Heart left ventricle (tissue), 7 donors: ENCODE measurements around a stretch of chr5.

GRCh38 chr5:143200682-143201442, 202.6 kb downstream of the NR3C1 start:
- PRO-cap, 6 experiments, result peak in 1 of 6 experiments; most common plus-strand start chr5:143201072 (in 1)
- RAMPAGE, long total RNA, 2 experiments, result no peak in any of the 2 experiments
- RRBS, result no CpG with 5 or more reads among the region's 3 CpGs

DNA sequence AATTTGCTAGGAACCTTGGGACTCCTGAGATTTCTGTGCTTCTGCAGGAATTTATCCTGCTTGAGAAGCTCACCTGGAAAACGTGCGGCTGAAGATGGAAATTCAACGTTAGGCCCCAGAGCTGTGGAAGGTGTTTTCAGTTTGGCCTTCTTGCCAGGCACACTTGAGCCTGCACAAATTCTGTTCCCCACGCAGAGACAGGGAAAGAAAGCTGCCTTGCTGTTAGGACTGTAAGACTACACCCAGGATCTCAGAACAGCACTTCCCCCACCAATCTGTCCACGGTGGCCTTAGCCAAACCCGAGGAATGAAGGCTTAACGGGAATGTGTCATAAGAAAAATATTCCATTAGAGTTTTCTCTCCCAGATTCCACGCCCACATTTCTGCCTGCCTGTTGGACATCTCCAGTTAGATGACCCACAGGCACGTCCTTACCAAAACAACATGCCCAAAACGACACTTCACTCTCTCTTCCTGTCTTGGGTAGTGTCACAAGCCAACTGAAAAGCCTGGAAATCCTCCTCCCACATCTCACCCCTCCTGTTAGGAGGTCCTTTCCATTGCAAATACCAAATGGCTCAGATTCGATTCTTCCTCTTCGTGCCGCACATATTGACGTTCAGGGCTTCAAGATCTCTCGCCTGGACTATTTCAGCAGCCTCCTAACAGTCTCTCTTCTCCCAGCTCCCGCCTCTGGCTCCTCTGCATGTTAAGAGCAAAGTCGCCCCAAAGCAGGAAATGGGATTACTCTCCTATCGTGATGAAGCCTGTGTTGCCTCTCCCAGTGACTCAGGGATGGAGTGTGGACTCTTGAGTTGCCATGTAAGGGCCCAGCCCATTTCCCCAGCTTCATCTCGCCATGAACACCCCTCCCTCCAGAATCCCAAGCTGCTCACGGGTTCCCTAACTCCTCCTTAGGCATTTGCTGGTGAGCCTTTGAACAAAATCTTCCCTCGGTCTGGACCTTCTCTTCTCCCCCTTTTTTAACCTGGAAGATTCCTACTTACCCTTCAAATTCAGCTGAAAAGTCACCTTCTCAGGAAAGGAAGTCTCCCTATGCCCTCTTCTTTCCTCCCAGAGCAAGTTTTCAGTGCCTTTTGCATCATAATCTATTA, 159.3 kb downstream of the NR3C1 start:
- PRO-cap, 6 experiments, result peak in 2 of 6 experiments; most common minus-strand start position 238 of the sequence (in 2)
- RAMPAGE, long total RNA, 2 experiments, result no peak in any of the 2 experiments
- RRBS, result no CpG with 5 or more reads among the region's 21 CpGs

DNA sequence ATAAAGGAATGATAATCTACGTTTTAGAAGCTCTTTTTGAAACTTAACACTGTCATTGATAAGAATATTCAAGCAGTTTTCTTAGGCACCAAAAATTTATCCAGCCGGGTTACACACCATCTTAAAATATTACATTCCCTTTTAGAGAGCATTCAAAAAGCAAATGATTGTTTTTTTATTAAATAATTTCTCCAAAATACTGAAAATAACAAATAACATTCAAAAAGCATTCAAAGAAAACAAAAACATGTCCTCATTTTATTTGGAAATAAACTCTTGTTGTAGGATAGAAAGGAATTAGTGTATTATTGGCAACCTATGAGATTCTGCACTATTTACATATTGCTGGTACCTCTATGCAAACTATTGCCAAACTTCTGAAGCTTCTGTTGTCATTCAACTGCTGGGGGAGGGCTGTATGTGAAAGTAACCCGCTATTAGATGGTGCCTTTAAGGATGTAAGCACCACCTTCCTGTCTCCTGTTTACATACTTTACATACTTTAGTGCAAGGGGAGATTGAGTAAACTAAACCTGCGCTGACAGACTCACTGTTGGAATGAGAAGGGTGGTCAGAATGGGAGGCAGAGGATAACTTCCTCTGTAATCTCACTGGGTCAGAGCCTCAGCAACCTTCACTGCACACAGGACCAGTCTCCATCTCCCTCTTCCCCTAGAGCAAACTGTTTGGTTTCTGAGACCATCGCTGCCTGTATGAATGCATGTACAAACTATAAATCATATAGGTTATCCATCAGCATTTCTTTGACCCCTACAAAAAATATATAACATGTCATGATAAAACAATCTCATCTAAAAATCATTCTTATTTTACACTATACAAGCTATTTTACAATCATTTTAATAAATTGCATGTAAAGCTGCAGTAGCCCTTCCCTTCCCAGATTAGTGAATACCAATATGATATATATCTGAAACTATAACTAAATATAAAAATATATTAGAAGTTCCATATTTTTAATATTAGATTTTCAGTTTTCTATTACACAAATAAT, 123.8 kb downstream of the NR3C1 start:
- PRO-cap, 6 experiments, result no peak in any of the 6 experiments
- RAMPAGE, long total RNA, 2 experiments, result no peak in any of the 2 experiments
- RRBS, result no CpG with 5 or more reads among the region's 5 CpGs

DNA sequence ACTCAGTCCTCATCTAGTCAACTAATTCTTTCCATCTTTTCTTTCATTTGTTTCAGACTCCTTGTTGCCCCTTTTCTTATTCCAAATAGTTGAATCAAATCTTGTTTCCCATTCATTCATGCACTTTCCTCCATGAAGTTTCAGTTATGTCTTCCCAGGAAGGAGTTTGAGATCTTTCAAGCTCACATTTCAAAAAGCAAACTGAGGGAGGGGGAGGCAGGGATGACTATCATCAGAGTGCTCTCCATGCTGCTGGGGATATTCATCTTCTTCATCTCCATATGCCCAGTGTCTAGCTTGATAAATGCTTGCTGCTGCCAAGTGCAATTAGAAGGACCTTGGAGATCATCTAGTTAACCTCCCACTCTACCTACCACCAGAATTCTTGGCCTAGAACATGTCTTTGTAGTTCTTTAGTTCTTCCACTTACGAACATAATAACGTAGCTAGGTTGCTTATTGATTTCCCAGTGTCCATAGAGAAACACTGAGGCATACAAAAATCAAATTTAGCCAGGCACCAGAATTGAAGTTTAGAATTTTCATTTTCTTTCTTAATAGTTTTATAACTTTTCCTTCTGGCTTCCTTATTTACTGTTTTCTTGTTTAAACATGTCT, 14.4 kb downstream of the NR3C1 start:
- PRO-cap, 6 experiments, result no peak in any of the 6 experiments
- RAMPAGE, long total RNA, 2 experiments, result no peak in any of the 2 experiments
- RRBS, result no CpG with 5 or more reads among the region's 2 CpGs

DNA sequence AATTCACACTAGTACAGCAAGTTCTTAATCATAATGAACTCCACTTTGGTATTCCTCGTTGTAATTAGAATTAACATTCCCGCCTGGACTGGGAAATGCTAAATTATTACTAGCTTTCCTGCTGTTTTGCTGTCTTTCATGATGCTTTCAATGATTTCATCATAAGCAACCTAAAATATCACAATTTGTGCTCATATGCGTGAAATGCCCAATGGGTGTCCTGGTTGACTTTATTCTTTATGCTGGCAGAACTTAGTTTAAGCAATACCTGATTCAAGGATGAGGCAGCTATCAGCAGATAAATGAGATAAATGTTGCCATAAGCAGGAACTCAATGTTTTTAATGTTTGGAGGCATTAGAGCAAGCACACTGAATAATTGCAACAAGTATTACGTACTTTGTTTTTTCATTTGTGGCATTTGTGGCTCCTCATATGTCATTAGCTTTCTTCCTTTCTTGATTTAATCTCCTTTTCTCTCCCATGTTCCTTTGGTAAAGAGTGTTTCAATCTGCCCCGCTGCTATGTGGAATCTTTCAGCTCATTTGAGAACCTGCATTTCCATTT, 6.3 kb upstream of the NR3C1 start:
- PRO-cap, 6 experiments, result no peak in any of the 6 experiments
- RAMPAGE, long total RNA, 2 experiments, result no peak in any of the 2 experiments
- RRBS, result no CpG with 5 or more reads among the region's 5 CpGs

DNA sequence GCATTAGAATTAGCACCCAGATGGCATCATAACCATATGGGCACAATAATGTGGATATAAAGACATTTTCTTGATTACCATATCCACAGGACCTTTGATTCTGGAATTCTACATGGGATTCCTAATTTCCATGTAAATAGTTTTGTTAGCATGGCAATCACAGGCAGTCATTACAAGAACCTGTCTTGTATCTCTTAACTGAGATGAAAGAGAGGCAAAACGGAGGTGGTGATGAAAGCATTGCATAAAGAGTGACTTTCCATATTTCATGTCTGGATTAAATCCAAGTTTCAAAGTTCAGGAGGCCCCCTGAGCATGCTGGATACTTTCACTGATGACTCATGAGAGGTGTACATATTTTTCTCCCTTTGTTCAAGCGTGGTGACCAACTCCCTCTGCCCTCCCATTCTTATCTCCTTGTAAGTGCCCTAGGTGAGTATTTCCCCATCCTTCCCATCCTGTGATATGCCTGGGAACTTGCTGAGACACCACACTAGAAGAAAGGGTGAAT, 192.7 kb upstream of the NR3C1 start:
- PRO-cap, 6 experiments, result no peak in any of the 6 experiments
- RAMPAGE, long total RNA, 2 experiments, result no peak in any of the 2 experiments
- RRBS, result no CpG with 5 or more reads among the region's 2 CpGs

GRCh38 chr5:145646047-145647063, 188.8 kb downstream of the PRELID2 start:
- PRO-cap, 6 experiments, result no peak in any of the 6 experiments
- RAMPAGE, long total RNA, 2 experiments, result no peak in any of the 2 experiments
- RRBS, result no CpG with 5 or more reads among the region's 13 CpGs

DNA sequence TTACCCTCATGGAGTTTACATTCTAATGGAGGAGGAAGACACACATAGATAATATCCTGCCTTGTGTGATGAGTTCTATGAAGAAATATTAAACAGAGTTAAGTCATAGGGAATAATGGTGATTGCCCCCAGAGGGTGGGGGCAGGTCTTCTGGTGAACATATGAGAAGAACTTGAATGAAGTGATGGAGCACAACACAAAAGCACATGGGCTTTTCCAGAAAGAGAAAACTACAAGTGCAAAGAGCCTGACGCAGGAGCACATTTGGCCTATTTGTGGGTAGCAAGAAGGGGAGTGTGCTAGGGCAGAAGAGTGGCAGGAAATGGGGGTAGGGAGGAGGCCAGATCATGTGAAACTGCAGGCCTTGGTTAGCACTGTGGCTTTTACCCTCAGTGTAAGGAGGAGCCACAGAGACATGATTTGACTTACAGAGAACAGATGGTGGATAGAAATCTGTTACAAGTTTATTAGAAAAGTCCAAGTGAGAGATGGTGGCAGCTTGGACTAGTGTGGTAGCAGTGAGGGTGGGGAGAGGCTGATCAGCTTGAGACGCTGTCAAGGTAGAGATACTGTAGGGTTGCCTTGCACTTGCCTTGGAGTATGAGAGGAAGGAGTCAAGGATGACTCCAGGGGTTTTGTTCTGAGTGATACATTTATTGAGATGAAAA, 126.8 kb downstream of the PPP2R2B start:
- PRO-cap, 6 experiments, result no peak in any of the 6 experiments
- RAMPAGE, long total RNA, 2 experiments, result no peak in any of the 2 experiments
- RRBS, result no CpG with 5 or more reads among the region's 2 CpGs

- PRO-cap, 6 experiments, result no peak in any of the 6 experiments
- RAMPAGE, long total RNA, 2 experiments, result no peak in any of the 2 experiments
- RRBS, result no CpG with 5 or more reads among the region's 6 CpGs
These were observed 22.5 kb upstream of the JAKMIP2 start for GRCh38 chr5:147804930-147805532.

GRCh38 chr5:147963858-147964853, 57.8 kb upstream of the C5orf46 start:
- PRO-cap, 6 experiments, result peak in 3 of 6 experiments; most common plus-strand start chr5:147964605 (in 3); most common minus-strand start chr5:147964437 (in 2)
- RAMPAGE, long total RNA, 2 experiments, result no peak in any of the 2 experiments
- RRBS, result no CpG with 5 or more reads among the region's 4 CpGs

- PRO-cap, 6 experiments, result no peak in any of the 6 experiments
- RAMPAGE, long total RNA, 2 experiments, result no peak in any of the 2 experiments
- RRBS, result no CpG with 5 or more reads among the region's 3 CpGs
These were observed 52.1 kb upstream of the SPINK14 start for GRCh38 chr5:148116129-148116693.

GRCh38 chr5:148319846-148320994, 8.0 kb downstream of the SPINK7 start:
- PRO-cap, 6 experiments, result peak in 2 of 6 experiments; most common plus-strand start chr5:148320581 (in 1); most common minus-strand start chr5:148320365 (in 2)
- RAMPAGE, long total RNA, 2 experiments, result no peak in any of the 2 experiments
- RRBS, result no CpG with 5 or more reads among the region's 42 CpGs

GRCh38 chr5:148385212-148386134, 1.7 kb downstream of the FBXO38 start:
- PRO-cap, 6 experiments, result no peak in any of the 6 experiments
- RAMPAGE, long total RNA, 2 experiments, result no peak in any of the 2 experiments
- RRBS, result no CpG with 5 or more reads among the region's 3 CpGs

DNA sequence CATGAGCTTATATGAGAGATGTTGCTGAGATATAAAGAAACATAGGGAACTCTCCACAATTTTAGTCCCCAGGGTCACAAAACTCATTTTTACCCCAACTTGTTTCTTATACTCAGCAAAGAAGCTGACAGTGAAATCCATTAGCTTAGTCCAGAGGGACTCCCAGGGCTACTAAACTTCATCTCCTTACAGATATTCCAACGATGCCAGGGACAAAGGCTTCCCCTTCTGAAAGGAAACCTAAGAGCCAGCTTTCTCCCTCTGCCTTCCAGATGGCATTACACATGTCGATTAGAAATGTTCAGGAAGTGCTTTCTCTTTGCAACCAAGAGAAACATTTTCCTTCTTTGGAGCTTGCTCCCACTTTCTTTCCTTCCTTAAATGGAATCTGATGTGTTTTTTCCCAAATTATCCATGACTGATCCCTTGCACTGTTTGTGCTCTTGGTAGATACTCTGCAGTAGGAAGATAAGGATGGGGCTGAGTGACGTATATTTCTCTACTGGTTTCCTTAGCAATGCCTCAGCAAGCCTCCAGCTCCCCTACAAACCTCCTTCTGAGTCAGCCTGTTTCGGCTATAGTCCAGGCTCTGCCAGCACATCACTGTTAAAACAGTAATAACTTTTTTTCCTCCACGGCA, 42.9 kb upstream of the HTR4 start:
- PRO-cap, 6 experiments, result peak in 2 of 6 experiments; most common minus-strand start position 293 of the sequence (in 1)
- RAMPAGE, long total RNA, 2 experiments, result no peak in any of the 2 experiments
- RRBS, result no CpG with 5 or more reads among the region's 5 CpGs

DNA sequence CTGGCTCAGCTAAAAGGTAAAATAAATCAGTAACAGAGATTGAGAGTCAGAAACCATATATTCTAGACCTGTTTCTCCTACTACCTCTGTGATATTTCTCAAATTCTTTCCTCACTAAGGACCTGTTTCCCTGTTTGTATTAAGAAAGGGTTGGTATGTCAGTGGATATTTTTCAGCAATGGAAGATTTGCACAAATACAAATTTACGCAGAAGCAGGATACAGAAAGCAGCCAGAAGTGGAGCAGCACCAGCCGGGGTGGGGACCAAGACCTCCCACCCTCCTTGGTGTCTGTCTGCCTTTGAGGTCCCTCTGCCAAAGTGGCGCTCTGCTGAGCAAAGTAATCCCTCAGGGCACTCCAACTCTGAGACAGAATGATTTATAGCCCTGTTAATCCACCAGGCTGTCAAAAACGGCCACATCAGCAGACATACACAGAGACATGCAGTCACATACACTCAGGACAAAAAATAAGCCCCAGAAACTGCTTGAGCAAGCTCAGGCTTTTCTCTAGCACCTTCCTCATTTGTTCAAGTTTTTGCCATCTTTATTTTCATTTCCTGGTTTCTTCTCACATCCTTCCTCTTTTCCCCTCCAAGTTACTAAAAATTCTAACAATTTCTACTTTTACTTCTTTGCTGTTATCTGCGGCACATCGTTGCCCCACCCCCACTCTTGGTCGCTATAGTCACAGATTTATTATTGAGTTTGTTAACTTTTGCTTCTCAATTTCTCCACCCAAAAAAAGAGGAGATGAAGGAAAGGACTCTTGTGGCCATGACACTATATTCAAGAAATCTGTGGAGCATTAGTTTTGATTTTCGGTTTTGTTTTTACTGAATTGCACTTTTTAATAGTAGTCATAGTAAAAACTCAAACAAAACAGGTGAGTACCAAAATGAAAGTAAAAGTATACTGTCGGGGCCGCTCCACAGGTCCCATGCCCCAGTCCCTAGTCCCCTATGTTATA, 17.5 kb upstream of the ADRB2 start:
- PRO-cap, 6 experiments, result no peak in any of the 6 experiments
- RAMPAGE, long total RNA, 2 experiments, result no peak in any of the 2 experiments
- RRBS, result no CpG with 5 or more reads among the region's 10 CpGs

DNA sequence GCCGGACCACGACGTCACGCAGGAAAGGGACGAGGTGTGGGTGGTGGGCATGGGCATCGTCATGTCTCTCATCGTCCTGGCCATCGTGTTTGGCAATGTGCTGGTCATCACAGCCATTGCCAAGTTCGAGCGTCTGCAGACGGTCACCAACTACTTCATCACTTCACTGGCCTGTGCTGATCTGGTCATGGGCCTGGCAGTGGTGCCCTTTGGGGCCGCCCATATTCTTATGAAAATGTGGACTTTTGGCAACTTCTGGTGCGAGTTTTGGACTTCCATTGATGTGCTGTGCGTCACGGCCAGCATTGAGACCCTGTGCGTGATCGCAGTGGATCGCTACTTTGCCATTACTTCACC, 455 bp downstream of the ADRB2 start:
- PRO-cap, 6 experiments, result peak in 2 of 6 experiments; most common plus-strand start position 116 of the sequence (in 2)
- RAMPAGE, long total RNA, 2 experiments, result no peak in any of the 2 experiments
- RRBS, result 6% methylated on average over 1 of the region's 18 CpGs

DNA sequence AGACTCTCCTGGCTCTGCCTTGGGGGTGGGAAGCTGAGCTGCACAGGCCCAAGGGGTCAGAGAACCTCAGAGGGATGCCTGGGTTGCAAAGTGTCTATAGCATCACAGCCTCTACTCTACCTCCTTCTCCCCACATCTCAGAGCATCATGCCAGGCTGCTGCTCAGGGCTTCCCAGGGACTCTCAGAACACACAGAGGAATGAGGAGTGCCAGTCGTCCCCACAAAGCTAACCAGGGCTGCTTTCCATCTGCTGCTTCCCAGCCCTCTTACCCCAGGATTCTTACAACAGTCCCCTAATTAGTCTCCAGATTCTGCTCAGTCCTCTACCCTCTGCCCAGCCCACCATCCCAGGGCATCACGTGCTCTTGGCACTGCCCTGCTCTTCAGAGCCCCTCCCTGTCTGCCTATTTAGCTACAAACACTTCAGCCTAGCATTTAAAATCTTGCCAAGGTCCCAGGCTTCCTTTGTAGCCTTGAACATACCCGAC, 54.3 kb upstream of the AFAP1L1 start:
- PRO-cap, 6 experiments, result peak in 4 of 6 experiments; most common plus-strand start position 439 of the sequence (in 4); most common minus-strand start position 360 of the sequence (in 1)
- RAMPAGE, long total RNA, 2 experiments, result no peak in any of the 2 experiments
- RRBS, result no CpG with 5 or more reads among the region's 3 CpGs

GRCh38 chr5:149273800-149274287, 2.2 kb downstream of the AFAP1L1 start:
- PRO-cap, 6 experiments, result peak in 3 of 6 experiments; most common minus-strand start chr5:149274096 (in 3)
- RAMPAGE, long total RNA, 2 experiments, result no peak in any of the 2 experiments
- RRBS, result no CpG with 5 or more reads among the region's 2 CpGs

DNA sequence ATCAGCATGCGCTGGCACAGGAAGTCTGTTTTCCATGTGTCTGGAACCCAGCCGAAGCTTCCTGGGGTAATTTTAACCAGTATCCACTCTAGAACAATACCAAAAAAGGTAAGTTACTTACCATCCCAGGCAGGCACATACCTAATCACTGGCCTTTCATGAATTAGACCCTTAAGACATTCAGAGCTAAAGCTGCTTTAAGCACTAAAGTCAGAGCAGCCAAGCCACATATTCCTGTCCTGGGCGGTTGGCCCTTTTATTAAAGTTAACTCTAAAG, 6.9 kb downstream of the IL17B start:
- PRO-cap, 6 experiments, result no peak in any of the 6 experiments
- RAMPAGE, long total RNA, 2 experiments, result no peak in any of the 2 experiments
- RRBS, result no CpG with 5 or more reads among the region's 3 CpGs

GRCh38 chr5:149382441-149383038, 3.4 kb upstream of the IL17B start:
- PRO-cap, 6 experiments, result no peak in any of the 6 experiments
- RAMPAGE, long total RNA, 2 experiments, result no peak in any of the 2 experiments
- RRBS, result no CpG with 5 or more reads among the region's 10 CpGs